Measurements from ENCODE around the gene CLDN11.

- PRO-cap, 4 experiments, result no peak in any of the 4 experiments
- RAMPAGE, long total RNA, 2 experiments, result no peak in any of the 2 experiments
Measured at GRCh38 chr3:165460027-165460857, 264.1 kb upstream of the SLITRK3 start.

- PRO-cap, 4 experiments, result no peak in any of the 4 experiments
- RAMPAGE, long total RNA, 2 experiments, result no peak in any of the 2 experiments
Measured at GRCh38 chr3:165874645-165875237, 37.5 kb upstream of the BCHE start.

DNA sequence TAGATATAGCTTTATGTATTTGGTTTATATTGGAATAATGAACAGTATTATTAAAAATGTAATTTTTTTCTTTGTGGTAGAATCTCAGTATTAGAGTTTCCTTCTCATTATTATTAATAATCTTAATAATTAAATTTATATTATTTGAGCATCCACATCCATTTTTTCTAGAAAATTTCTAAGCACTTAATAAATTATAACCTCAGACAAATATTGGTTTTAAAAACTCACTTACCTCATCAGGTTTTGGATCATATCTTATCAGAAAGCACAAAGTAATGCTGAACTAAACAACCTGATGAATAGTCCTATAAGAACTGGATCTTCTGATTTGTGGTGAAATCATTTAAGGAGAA lies 362 bp downstream of the SERPINI2 start:
- PRO-cap, 4 experiments, result no peak in any of the 4 experiments
- RAMPAGE, long total RNA, 2 experiments, result no peak in any of the 2 experiments

DNA sequence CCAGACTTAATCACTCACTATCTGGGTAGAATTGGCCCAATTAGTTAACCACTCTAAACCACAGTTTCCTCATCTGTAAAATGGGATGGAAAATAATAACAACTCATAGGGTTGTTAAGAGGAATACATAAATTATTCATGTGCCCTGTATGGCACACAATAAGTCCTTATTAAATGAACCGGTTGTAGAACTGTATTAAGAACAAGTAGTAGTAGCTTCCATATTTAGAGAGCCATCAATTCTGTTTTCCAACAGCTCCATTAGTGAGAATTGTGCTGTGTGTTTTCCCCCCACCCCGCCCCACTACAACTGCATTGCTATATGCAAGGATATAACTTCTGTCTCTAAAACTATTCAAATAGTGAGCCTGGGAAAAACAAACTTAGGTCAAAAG lies 138.8 kb downstream of the SERPINI1 start:
- PRO-cap, 4 experiments, result no peak in any of the 4 experiments
- RAMPAGE, long total RNA, 2 experiments, result no peak in any of the 2 experiments

DNA sequence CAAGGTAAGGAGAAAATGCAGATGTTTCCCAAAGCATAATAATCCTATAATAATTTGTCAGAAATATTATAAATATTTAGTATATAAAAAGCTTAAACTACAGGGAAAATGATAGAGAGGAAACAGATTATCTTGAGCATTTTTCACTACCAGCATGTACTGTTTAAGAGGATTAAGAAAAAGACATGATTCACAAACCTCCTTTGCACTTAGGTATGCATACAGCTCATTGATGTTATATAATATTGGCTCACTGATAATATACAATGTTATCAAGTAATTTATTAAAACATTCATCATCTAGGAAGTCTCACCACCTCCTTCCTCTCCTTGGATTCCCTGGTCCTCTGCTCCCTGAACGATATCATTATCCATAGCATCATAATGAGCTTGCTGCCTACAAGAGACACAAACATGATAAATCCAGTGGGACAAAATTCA lies 66.8 kb downstream of the GOLIM4 start:
- PRO-cap, 4 experiments, result no peak in any of the 4 experiments
- RAMPAGE, long total RNA, 2 experiments, result start-site peak on the minus strand in 1 of 2 experiments, centred at position 361 of the sequence, 20 reads per replicate

GRCh38 chr3:168029505-168030157 lies 66.1 kb downstream of the GOLIM4 start:
- PRO-cap, 4 experiments, result no peak in any of the 4 experiments
- RAMPAGE, long total RNA, 2 experiments, result start-site peak on the minus strand in 1 of 2 experiments, at chr3:168029950-168029993 at its widest, 77 reads per replicate

DNA sequence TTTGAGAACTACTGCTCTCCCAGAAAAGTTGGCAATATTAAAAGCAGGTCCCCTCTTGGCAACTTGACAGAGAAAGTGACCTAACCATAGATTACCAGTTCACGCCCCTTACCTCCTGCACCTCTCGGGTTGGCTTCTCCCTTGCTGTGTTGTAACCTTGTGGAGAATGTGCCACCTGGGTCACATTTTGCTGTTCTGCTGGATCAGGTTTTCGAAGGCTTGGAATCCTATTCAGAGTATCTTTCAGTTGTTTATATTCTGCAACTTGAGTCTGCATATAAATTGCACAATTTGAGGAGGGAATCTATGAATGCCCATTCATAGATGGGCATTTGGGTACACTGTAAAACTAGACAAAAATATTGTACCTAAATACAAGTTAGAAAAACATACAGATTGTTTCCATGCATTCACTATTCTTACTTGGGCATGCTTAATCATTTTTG lies 59.0 kb downstream of the GOLIM4 start:
- PRO-cap, 4 experiments, result no peak in any of the 4 experiments
- RAMPAGE, long total RNA, 2 experiments, result no peak in any of the 2 experiments

- PRO-cap, 4 experiments, result peak in 3 of 4 experiments; most common plus-strand start chr3:168859458 (in 1); most common minus-strand start chr3:168859281 (in 3)
- RAMPAGE, long total RNA, 2 experiments, result no peak in any of the 2 experiments
Measured at GRCh38 chr3:168859179-168859661, 763.5 kb upstream of the GOLIM4 start.

GRCh38 chr3:169117215-169117874 lies 546.2 kb downstream of the MECOM start:
- PRO-cap, 4 experiments, result no peak in any of the 4 experiments
- RAMPAGE, long total RNA, 2 experiments, result no peak in any of the 2 experiments

- PRO-cap, 4 experiments, result no peak in any of the 4 experiments
- RAMPAGE, long total RNA, 2 experiments, result no peak in any of the 2 experiments
Measured at GRCh38 chr3:169138674-169139370, 524.7 kb downstream of the MECOM start.

GRCh38 chr3:169146150-169146999 lies 517.1 kb downstream of the MECOM start:
- PRO-cap, 4 experiments, result peak in 4 of 4 experiments; most common plus-strand start chr3:169146292 (in 1); most common minus-strand start chr3:169146536 (in 4)
- RAMPAGE, long total RNA, 2 experiments, result start-site peak on the minus strand in 2 of 2 experiments, at chr3:169146282-169146581 at its widest, 10 to 11 reads per replicate

DNA sequence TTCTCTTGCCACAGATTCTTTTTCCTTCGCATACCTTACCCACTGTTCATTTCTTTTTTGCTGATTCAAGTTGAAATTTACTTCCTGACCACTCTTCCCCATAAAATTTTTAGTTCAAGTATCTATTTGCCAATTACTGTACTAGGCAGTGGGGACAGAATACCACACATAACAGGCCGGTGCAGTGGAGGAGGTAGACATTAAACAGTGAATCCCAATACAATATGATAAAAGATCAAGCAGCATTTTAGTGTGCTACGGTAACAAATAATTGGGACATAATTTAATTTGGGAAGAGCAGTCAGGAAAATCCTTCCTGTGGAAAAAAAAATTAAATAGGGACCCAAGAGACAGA lies 464.9 kb downstream of the MECOM start:
- PRO-cap, 4 experiments, result no peak in any of the 4 experiments
- RAMPAGE, long total RNA, 2 experiments, result no peak in any of the 2 experiments

- PRO-cap, 4 experiments, result no peak in any of the 4 experiments
- RAMPAGE, long total RNA, 2 experiments, result no peak in any of the 2 experiments
Measured at GRCh38 chr3:169293202-169293804, 370.2 kb downstream of the MECOM start.

- PRO-cap, 4 experiments, result no peak in any of the 4 experiments
- RAMPAGE, long total RNA, 2 experiments, result no peak in any of the 2 experiments
Measured at GRCh38 chr3:169666346-169667207, 3.1 kb upstream of the MECOM start.

- PRO-cap, 4 experiments, result peak in 4 of 4 experiments; most common plus-strand start chr3:169764455 (in 4); most common minus-strand start chr3:169764302 (in 4)
- RAMPAGE, long total RNA, 2 experiments, result start-site peak on the minus strand in 2 of 2 experiments, at chr3:169764811-169764855 at its widest, 22 to 23 reads per replicate
Measured at GRCh38 chr3:169764055-169765105, 5.0 kb downstream of the ACTRT3 start.

DNA sequence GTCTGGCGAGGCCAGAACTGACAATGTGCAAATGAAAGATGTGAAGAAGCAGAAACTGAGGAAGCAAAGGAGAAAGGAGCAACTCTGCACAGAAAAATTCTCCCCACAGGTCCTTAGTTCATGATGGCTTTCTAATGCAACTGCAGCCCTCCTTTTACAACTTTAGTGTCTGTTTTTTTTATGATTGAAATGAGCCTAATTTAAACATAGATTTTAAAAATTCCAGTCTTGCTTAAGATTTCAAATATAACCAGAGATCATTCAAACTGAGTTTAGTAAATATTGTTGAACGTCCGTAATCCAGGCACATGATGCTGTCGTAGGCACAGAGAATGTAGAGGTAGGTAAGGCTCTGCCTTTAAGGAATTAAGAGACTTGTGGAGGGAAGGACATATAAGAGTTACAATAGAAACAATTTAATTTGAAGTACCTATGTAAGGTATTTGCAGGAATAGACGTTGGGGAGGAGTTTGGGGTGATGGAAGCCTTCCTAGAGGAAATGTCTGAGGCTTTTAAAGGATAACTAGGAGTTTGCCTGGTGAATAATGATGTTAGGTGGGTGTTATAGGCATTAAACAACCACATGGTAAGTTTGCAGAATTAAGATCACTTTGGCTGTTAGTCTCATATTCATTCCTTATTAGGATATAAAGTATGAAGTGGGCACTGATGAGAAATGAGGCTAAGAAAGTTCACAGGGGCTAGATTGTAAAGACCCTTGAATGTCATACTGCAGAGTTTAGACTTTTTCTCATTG lies 5.0 kb downstream of the PRKCI start:
- PRO-cap, 4 experiments, result no peak in any of the 4 experiments
- RAMPAGE, long total RNA, 2 experiments, result no peak in any of the 2 experiments

DNA sequence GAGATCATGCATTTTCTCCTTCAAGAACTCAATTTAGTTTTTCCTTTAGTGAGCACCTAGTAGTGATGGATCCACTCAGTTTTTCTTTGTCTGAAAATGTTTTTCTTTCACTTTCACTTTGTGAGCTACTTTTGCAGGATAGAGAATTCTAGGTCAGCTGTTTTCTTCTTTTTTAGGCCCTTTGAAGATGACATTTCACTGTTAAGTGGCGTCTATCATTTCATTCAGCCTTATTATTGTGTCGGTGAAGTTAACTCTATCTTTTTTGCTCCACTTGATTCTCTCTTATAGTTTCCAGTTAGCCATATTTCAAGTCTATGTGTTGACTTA lies 55.7 kb downstream of the PRKCI start:
- PRO-cap, 4 experiments, result no peak in any of the 4 experiments
- RAMPAGE, long total RNA, 2 experiments, result no peak in any of the 2 experiments

DNA sequence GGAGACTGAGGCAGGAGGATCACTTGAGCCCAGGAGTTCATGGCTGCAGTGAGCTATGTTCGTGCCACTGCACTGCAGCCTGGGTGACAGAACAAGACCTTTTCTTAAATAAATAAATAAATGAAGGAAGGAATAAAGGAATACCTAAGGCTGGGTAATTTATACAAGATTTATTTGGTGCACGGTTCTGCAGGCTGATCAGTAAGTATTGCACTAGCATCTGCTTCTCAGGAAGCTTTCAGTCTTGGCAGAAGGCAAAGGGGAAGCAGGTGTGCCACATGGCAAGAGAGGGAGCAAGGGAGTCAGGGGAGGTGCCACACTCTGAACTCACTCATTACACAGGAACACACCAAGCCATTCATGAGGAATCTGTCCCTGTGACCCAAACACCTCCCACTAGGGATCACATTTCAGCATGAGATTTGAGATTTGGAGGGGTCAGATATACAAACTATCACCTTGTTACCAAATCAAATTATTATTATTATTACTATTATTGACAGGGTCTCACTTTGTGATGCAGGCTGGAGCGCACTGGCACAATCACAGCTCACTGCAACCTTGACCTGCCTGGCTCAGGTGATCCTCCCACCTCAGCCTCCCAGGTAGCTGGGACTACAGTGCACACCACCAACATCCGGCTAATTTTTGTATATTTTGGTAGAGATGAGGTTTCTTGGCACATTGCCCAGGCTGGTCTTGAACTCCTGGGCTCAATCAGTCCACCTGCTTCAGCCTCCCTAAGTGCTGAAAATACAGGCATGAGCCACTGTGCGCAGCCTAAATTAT lies 56.5 kb downstream of the PRKCI start:
- PRO-cap, 4 experiments, result no peak in any of the 4 experiments
- RAMPAGE, long total RNA, 2 experiments, result no peak in any of the 2 experiments

- PRO-cap, 4 experiments, result peak in 4 of 4 experiments; most common plus-strand start chr3:170418865 (in 4); most common minus-strand start chr3:170418651 (in 2)
- RAMPAGE, long total RNA, 2 experiments, result start-site peak on the plus strand in 2 of 2 experiments, at chr3:170418864-170418871 at its widest, 68 to 96 reads per replicate
Measured at GRCh38 chr3:170418356-170419412, at the start of gene CLDN11. CLDN11 (plus strand) TSS chr3:170418868.

DNA sequence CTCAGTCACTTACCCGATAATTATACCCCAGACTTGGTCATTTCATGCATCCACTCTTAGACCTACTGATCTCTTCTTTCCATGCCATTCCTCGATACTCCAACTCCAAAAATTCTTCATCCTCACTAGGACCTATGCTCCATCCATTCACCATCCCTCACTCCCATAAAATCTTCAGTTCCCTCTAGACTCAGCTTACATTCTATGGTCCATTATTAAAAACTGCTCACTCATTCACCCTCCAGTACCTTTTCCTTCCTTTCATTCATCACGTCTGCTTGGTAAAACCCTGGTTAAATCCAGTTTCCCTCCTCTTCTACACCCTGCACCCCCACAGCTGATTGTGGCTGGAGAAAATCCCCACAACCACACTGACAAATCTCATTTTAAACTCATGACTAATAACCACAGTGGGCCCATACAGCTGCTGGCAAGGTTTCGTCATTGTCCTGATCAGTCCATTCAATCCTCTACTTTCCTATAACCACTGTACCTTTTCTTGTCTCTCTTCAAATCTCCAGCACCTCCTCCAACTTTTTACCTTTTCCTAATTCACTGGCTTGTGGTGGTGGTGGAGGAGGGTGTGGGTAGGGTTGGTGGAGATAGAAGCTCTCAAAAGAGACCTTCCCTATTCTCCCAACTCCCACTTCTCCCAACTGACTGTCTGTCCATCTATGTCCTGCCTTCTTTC lies 140.7 kb upstream of the SLC7A14 start:
- PRO-cap, 4 experiments, result no peak in any of the 4 experiments
- RAMPAGE, long total RNA, 2 experiments, result no peak in any of the 2 experiments

Data from right lobe of liver (tissue), 4 donors.